Skeletal muscle cell (primary cell): ENCODE measurements around a stretch of chr1.

GRCh38 chr1:31059085-31059972 lies 6.2 kb downstream of the PUM1 start:
- RRBS, result no CpG with 5 or more reads among the region's 14 CpGs

DNA sequence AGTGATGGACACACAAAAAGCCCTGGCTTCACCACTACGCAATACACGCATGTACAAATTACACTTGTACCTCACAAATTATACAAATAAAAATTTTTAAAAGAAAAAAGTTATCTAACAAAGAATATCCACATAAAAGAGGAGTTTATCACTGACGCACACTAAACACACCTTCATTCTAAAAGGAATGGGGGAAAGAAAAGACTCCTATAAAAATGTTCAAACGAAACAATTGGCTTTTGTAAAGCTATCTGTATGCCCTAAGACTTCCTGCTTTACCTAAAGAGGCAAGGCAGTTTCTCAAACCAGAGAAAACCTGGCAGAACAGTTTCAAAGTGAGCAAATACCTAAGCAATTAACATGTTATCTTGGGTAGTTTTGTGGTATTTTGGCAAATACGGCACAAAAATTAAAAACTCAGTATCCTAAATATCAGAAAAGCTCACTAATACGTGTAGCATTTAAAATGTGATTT lies 2.0 kb downstream of the PUM1 start:
- RRBS, result no CpG with 5 or more reads among the region's 6 CpGs

DNA sequence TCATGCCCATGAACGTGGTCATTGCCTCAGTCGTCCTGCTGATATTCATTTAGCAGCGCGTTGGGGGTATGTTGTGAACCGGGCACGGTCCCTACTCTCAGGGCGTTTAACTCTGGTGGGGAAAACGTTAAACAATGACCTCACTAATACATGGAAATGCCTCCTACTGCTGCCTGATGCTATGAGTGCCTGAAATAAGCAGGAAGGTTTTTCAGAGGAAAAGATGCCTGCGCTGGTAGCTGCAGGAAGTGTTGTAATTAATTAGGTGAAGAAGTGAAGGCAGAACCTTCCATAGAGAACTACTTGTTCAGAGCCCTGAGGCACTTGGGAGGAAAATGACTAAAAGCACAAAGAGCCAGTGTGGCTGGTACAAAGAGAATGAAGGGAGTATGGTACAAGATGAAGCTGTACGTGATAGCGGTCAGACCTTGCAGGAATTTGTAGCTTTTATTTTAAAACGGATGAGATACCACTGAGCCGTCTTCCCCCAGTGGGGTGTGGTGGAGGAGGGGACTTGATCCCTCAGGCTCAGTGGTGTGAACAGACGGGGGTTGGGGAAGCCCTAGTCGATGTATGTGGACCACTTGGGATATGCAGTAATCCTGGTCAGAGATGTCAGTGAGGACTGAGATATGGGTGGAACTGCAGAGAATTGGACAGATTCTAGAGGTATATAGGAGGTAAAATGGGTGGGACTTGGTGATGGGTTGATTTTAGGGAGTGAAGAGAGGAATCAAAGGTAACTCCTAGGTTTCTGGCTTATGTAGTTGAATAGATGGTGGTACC lies 888 bp downstream of the ZCCHC17 start:
- RRBS, result no CpG with 5 or more reads among the region's 15 CpGs

- RRBS, result no CpG with 5 or more reads among the region's 31 CpGs
Observed at GRCh38 chr1:31373474-31374284, 803 bp upstream of the FABP3 start.

DNA sequence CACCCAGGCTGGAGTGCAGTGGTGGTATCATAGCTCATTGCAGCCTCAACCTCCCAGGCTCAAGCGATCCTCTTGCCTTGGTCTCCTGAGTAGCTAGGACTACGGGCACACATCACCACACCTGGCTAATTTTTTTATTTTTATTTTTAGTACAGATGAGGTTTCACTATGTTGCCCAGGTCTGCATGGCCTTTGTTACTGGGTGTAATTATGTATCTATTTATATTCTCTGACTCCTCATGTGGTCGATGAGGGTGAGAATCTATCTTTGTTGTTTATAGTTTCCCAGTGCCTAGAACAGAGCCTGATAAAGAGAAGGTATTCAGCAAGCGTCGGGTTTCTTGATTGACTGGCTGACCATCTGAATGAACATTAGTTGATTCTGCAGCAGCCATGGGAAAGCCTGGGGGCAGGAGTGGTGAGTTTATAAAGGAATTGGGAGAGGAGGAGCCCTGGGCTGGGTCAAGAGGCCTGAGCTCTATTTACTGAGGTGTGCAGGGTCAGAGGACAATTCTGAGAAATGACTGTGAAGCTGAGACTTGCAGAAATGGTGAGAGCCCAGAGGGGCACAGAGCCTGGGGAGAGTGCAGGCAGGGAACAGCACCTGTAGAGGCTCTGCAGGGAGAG lies 28.6 kb downstream of the SERINC2 start:
- RRBS, result no CpG with 5 or more reads among the region's 5 CpGs

DNA sequence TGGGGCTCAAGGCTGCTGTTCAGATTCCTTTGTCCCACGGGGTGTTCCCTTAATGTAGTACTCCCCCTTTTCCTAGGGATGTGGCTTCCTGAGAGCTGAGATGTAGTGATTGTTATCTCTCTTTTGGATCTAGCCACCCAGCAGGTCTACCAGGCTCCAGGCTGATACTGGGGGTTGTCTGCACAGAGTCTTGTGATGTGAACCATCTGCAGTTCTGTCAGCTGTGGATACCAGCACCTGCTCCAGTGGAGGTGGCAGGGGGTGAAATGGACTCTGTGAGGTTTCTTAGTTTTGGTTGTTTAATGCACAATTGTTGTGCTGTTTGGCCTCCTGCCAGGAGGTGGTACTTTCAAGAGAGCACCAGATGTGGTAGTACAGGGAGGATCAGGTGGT lies 63.9 kb downstream of the SERINC2 start:
- RRBS, result no CpG with 5 or more reads among the region's 1 CpG

DNA sequence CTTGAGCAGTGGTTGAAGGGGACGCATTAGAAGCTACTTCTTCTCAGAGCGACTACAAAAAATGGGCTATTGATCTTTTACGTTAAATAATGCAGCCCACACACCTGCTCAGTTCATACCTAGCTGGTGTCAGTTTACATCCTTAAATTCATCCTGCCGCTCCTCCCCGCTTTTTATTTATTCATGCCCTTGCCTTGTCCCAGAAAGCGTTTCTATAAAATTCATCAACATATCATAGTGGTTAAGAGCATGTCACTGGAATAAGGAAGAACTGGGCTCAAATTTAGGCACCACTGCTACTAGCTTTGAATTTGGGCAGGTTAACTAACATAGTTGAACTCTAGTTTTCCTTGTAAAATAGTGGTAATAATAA lies 66.0 kb upstream of the TINAGL1 start:
- RRBS, result no CpG with 5 or more reads among the region's 6 CpGs

GRCh38 chr1:31549489-31550226 lies 26.7 kb upstream of the TINAGL1 start:
- RRBS, result no CpG with 5 or more reads among the region's 13 CpGs

DNA sequence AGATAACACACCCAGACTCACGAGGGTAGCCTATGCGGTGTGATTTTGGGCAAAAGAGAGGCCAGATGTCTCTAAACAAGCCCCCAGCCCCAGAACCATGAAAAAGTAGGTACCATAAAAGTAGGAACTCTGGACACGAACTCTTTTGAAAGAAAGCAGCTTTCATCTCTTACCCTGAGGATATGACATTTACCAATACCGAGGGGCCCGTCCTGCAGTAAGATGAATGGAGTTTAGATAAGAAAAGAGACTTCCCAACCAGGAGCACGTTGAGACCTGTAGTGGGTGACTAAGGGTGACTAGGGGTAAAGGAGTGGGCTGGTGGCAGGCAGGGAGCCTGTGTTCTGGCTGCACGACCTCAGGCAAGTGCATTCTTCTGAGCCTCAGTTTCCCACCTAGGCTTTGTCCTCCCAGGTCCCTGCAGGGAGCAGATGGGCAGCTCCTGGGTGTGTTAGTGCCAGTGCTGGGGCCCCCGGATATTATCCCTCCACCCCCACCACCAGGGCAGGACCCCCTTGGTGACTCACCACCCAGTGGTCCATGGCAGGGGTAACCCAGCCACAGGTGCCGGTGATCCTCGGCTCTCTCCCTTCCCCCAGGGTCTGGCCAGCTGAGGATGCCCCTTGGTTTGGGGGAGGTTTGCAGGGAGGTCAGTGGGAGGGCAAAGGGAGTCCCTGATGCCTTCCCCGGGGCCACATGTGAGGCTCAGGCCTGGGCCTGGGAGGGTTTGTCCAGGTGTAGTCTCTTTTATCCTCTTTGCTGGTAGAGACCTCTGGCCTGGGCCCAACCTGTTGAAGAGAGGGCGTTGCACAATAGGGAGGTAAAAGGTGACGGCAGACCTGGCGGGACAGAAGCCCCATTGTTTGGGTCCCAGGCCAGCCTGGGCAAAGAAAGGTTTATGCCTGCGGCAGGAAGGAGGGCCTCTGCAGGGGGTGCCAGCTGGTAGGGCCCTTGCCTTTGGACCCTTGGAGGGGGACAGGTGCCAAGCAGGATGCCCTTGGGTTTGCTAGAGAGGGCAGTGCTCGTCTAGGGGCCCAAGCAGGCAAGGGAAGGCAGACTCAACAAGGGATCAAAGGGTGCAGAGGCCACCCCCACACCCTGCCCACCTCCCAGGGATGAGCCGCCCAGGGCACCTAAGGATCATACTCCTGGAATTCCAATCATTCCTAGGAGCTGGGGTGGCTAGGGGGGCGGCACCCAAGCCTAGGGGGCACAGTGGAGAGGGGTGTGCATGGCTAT lies 1.0 kb upstream of the TINAGL1 start:
- RRBS, result 57% methylated on average over 1 of the region's 18 CpGs

GRCh38 chr1:31580209-31581442 lies 4.3 kb downstream of the TINAGL1 start:
- RRBS, result 80% methylated on average over 1 of the region's 21 CpGs

DNA sequence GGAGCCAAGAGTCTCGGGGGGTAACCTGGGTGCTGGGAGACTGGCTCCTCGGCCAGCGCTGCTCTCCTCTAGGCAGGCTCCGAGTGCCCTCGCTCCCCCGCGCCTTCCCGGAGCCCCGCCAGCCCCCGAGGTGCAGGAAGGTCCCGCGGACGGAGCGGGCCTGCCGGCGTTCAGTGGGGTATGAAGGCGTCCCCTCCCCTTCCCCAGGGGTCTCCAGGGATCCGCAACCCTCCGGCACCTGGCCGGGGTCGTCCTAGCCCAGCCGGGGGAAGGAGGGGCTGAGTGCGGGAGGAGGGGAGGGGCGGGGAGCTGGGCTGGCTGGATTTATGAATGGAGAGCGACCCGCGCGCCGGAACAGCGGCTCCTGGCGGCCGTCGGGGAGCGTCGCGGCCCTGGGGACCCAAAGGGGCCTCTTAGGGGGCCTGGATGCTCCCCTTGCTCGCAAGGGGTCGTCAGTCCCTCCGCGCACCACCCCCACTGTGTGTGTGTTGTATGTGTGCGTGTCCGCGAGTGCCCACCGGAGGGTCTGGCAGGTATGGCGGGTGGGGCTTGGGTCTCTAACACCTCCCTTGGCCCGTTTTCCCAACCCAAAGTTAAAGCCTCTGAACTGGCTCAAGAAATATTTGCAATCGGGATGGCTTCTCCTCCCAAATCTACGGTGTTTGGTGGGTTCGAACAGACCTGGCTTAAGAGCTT lies 608 bp downstream of the HCRTR1 start:
- RRBS, result 1% methylated on average over 19 of the region's 49 CpGs

- RRBS, result no CpG with 5 or more reads among the region's 5 CpGs
Observed at GRCh38 chr1:31642214-31642843, 2.3 kb downstream of the PEF1 start.

GRCh38 chr1:31648828-31649402 lies 4.2 kb upstream of the PEF1 start:
- RRBS, result no CpG with 5 or more reads among the region's 9 CpGs

DNA sequence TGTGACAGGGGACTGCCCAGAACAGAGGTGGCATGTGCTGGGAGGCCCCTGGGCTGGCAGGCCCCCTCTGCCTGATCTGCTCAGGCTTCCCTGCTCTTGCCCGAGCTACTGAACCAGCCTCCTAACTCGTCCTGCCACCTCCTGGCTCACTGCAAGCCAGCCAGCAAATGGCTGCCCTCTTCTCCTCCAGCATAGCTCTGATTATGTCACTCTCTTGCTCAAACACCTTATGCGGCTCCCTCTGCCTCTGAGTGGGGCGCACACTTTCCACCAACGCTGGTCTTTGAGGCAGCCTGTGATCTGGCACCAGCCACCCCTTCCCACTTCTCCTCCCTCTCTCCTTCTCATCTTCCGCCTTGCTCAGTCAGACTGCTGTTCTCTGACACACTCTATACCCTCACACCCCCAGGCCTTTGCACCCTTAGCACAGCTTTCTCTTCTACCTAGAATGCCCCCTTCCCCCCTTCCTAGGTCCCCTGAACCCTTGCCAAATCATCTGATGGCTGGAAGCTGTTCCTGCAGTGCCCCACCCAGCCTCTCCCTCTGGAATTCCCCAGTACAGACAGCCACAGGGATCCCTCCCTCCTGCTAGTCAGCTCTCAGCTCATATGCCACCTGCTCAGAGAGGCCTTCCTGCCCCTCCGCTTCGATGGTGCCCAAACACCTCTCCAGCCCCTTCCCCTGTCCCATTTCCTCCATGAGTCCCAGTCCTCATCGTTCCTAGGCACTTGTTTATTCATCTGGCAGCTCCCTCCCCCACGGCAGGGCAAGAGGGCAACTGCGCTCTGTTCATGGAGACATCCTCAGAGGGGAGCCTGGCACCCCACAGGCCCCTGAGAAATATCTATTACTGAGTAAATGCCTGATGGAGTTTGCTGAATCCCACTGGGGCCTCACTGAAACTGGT lies 21.7 kb upstream of the PEF1 start:
- RRBS, result no CpG with 5 or more reads among the region's 11 CpGs

DNA sequence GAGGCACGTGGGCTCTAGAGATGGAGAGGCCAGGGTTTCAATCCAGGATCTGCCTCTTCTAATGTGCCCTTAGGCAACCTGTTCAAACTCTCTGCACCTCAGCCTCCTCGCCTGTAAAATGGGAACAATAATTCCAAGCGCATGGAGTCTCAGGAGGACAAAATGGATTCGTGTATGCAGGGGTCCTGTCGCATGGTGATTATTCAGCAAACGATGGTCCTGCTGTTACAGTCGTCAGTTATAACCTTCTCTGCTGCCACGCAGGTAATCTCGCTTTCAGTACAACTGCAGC lies 23.7 kb downstream of the COL16A1 start:
- RRBS, result no CpG with 5 or more reads among the region's 9 CpGs

GRCh38 chr1:31683118-31683622 lies 20.6 kb downstream of the COL16A1 start:
- RRBS, result 83% methylated on average over 3 of the region's 7 CpGs

DNA sequence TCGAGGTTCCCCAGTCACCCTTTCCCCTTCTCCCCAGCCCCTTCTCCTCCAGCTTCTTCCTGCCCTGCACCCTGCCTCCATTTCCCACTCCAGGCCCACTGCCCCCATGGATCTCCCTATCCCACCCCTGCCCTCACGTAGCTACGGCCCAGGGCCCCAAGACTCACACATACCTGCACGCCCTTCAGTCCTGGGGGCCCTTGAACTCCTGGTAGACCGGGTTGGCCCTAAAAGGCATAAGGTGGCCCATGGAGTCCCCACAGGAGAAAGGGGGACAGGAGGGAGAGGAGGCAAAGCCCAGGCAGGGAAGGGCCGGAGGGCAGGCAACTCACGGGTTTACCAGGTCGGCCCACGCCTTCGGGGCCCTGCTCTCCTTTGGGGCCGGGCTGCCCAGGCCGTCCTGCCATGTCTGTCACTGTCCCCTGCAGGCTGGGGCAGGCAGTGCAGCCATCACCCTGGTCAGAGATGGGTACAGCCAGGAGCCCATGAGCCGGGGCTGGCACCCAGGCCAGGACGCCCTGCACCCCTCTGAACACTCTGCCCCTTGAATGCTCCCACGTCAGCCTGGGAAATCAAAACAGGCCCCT lies 19.9 kb downstream of the COL16A1 start:
- RRBS, result 79% methylated on average over 6 of the region's 15 CpGs

- RRBS, result no CpG with 5 or more reads among the region's 6 CpGs
Observed at GRCh38 chr1:31685581-31685844, 18.3 kb downstream of the COL16A1 start.

GRCh38 chr1:31692638-31693085 lies 11.2 kb downstream of the COL16A1 start:
- RRBS, result no CpG with 5 or more reads among the region's 8 CpGs

- RRBS, result no CpG with 5 or more reads among the region's 20 CpGs
Observed at GRCh38 chr1:31788895-31789282, 24.7 kb upstream of the ADGRB2 start.